H4 (cell line): ENCODE measurements around the genes SLC23A2, LRRN4 and PLCB4.

DNA sequence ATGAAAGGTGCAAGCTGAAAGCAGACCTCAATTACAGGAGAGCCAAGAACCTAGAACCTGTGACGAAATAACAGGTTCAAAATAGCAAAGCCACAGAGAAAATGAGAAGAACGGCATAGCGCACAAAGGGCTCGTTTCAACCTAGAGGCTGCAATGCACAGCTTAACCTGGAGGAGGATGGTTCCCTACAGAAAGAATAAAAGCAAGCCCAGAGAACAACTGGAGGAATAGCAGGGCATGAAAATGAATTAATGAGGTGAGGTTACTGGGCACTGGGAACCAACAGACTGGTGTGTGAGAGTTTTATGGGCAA is 3.0 kb downstream of the SLC23A2 start:
- RAMPAGE, long total RNA: no peak

GRCh38 chr20:5001173-5002022 is at the start of gene SLC23A2:
Gene SLC23A2 (minus strand): TSS chr20:5001510.
- RAMPAGE, long total RNA: no peak

DNA sequence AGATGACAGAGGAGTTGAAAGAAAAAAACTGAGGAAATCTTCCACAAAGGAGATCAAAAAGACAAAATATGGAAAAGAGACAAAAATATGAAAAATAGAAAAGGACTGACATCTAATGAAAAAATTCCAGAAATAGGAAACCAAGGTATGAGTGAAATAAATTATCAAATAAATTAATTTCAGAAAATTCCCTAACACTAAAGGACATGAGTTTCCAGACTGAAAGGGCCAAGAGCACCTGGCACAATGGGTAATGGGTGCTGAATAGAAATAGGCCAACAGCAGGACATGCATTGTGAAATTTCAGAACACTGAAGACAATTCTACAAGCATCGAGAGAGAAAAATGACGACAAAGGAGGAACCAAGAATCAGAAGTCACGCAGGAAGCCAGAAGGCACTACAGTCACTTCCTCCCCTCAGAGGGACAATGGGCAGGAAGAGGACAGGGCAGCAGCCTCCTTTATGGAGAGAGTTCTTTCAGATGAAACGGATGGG is 22.8 kb downstream of the TMEM230 start:
- RAMPAGE, long total RNA: no peak

DNA sequence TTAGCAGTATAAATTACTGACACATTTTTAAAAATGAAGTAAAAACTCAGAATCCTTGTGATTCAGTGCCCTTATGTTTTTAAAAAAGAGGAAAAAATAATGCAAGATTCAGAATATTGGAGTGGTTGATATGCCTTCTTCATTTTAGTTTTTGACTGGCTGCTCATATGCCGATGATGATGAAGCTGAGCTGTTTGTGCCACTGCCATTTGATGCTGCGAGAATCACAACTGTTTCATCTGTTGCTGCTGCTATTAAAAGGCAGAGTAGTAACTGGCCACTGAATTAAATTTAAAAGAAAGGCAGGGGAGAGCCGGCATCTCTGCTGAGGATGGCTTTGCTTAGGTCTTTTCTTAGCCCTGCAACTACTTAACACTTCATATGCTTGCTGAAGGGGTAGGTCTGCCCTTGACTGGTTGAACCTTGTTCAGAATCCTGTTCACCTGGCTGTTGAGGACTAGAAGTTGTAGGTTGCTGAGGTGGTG is 33.1 kb downstream of the CDS2 start:
- RAMPAGE, long total RNA: no peak

DNA sequence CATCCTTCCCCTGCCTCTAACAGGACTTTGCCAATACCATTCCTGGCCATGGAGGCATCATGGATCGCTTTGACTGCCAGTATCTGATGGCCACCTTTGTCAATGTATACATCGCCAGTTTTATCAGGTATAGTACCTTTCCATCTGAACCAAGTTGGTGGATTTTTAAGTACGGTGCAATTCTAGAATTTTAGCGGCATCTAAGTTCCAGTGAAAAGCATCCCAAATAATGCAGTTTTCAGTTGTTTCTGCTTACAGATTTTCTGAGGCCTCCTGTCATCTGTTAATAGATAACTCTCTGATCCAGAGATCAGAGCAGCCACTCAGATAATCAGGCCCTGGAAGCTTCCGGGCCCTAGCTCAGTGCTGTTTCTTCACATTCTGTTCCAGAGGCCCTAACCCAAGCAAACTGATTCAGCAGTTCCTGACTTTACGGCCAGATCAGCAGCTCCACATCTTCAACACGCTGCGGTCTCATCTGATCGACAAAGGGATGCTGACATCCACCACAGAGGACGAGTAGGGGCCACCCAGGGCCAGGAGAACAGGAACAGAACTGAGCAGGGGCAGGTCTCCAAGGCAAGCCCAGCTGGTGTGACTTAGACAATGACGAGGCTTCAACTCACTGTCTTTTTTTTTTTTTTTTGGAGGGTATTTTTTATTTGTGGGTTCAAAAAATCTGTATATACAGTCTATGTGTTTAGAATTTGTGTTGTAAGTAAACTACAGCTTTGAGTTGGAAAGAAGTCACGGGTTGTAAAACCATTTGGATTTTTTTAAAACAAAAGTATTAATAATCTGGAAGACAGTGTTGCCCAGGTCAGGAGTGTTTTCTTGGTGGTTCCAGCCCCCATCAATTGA is 63.1 kb downstream of the CDS2 start:
- RAMPAGE, long total RNA: no peak

GRCh38 chr20:5584486-5585122 is 26.2 kb downstream of the GPCPD1 start:
- RAMPAGE, long total RNA: no peak

- RAMPAGE, long total RNA: no peak
Observed at GRCh38 chr20:5651401-5651916, 40.7 kb upstream of the GPCPD1 start.

- RAMPAGE, long total RNA: no peak
Observed at GRCh38 chr20:5848413-5848612, 63.0 kb upstream of the CHGB start.

- RAMPAGE, long total RNA: no peak
Observed at GRCh38 chr20:5848614-5849059, 62.7 kb upstream of the CHGB start.

DNA sequence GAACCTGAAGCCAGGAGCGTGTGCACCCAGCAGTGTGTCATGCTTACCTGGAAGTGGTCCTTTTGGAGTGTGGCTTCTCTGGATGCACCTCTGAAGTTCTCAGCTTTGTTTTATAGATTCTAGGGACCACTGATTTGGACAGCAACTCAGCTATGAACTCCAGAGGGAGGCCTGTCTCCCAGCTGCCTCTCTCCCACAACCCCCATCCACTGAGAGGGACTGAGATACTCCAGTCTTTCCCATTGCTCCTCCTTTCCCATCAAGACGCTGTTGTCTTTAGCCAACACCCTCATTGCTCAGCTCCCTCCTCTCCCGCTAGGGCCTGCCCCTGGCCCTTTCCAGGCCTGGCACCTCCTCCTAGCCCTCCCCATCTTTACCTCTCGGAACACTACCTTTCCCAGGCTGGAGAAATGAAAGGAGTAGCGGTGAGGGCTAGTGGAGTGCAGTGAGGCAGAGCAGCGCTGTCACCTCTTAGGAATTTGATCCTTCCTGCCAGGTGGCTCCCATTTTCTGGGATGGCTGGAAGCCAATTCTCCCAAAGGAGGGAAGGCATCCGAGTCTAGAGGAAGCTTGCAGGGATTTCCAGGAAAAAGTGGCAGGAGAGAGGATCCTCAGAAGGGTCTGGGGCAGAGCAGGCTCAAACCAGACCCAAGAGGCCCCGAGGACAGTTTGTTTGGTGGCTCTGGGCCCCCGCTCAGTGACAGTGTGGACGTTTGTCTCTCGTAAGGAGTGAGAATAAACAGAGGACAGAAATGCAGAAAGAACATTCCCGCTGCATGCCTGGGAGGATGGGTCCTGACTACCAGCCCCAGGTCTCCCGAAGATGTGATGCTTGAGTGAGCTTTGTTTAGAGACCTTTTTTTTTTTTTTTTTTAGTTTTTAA is at the start of gene LRRN4:
Gene LRRN4, minus strand, starts transcription at position 278 of the 883 bp plus-strand sequence.
- RAMPAGE, long total RNA: no peak

GRCh38 chr20:6533645-6534613 is 233.6 kb upstream of the BMP2 start:
- RAMPAGE, long total RNA: no peak

DNA sequence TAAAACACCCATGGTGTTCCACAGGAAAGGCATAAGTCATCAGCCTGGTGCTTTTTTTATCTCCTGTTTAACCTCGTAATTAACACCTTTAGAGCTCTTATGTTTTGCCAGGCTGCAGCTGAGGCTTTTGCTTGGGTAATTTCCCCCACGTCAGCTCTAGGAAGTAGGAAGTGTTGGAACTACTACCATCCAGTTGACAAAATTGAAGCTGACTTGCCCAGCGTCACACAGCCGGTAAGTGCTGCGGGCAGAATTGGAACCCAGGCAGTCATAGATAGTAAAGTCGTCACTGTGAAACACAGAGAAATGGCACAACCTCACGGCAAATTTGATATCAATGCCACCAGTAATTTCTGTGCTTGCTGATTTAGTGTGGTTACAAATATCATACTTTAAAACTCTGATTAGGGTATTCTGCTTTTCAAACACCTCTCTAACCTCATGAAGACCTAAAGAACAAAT is 86.6 kb upstream of the BMP2 start:
- RAMPAGE, long total RNA: no peak

- RAMPAGE, long total RNA: no peak
Observed at GRCh38 chr20:8151241-8151891, 19.3 kb downstream of the PLCB1 start.

DNA sequence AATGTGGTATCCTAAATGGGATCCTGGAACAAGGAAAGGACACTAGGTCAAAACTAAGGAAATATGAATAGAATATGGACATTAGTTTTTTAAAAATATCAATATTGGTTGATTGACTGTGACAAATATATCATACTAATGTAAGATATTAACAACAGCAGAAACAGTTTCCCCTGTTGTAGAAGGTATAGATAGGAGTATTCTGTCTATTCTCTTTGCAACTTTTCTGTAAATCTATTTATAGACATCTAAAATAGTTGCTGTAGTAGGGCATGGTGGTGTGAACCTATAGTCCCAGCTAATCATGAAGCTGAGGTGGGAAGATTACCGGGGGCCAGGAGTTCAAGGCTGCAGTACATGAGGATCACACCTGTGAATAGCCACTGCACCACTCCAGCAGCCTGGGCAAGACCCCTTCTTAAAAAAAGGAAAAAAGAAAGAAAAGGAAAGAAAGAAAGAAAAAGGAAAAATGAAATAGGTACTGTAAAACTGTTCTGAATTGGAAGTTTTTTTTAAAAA is 276.0 kb downstream of the PLCB1 start:
- RAMPAGE, long total RNA: no peak

DNA sequence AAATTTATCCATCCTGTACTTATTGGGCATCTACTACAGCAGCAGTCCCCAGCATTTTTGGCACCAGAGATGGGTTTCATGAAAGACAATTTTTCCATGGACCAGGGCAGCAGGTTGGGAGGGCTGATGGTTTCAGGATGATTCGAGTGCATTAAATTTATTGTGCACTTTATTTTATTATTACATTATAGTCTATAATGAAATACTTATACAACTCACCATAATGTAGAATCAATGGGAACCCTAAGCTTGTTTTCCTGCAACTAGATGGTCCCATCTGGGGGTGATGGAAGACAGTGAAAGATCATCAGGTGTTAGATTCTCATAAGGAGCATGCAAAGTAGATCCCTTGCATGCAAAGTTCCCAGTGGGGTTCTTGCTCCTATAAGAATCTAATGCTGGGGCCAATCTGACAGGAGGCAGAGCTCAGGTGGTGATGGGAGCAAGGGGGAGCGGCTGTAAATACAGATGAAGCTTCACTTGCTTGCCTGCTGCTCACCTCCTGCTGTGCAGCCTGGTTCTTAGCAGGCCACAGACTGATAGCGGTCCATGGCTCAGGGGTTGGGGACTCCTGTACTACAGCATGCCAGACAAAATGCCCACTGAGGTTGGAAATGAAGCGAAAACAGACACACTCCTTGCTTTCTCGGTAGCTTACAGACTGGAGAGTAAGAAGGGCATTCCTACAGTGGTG is 386.7 kb downstream of the PLCB1 start:
- RAMPAGE, long total RNA: no peak

DNA sequence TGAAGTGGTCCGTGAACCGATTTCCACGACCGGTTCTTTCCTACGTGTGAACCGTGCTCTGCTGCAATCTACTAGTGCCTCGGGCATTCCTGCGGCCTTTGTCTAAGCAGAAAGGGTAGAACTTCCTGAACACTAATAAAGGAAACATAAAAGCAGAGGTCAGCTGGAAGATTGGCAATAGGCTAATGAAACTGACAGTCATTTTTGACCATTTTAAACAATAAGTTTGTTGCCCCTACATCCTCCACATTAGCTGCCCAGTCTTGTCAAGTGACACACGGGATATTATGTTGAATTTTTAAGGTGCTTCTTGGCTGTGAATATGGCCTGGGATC is 410.1 kb downstream of the PLCB1 start:
- RAMPAGE, long total RNA: no peak

- RAMPAGE, long total RNA: no peak
Observed at GRCh38 chr20:8583355-8584063, 451.4 kb downstream of the PLCB1 start.

GRCh38 chr20:8667737-8668158 is 401.1 kb upstream of the PLCB4 start:
- RAMPAGE, long total RNA: no peak

- RAMPAGE, long total RNA: no peak
Observed at GRCh38 chr20:8854556-8855033, 214.3 kb upstream of the PLCB4 start.

DNA sequence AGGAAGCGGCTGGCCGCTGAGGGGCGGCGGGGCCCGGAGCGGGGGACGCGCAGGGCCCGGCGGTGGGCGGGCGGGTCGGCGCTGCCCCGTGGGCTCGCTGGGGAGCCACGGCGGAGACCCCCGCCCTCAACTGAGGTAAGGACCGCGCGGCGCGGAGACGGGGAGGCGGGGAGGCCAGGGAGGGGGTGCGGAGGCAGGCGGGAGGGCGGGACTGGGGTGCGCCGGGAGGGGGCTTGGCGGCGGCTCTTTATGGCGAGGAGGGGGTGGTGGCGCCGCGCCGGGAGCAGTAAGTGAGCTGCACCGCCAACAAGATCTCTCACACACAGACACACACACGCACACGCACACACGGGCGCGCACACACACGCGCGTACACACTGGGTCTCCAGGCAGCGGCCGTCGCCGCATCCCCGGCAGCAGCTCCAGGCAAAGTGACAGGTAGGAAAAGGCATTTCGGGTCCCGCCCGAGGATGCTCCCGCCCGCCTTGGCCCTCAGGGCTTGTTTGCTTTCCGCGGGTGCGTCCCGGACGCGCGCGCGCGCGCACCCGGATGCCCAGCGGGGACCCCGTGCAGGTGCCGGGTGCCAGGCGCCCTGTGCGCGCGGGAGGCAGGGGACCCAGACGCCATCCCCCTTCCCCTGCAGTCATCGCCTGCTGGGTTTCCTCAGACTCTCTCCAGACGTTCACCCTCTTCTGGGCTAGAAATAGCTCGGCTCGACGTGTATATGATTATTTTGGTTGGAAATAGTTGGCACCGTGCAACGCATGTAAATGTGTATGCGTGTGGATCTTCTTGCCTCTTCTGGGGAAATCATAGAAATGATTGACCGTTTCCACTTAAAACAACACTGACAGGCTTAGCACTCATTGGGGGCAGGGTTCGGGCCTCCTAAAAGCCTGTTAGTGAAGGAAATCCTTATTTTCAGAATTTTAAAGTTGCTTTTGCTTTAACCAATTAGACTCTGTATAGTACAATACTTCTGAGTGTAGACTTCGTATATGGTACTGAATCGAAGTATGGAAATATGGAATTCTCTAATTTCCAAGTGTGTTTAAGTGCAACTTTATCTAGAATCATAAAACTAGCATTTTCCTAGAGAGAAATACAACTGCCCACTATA is at the start of gene PLCB4:
Gene PLCB4, plus strand, starts transcription at position 319 of the 1,120 bp plus-strand sequence.
- RAMPAGE, long total RNA: start-site peak on the plus strand centred at position 293 of the sequence, 54 bp wide, 8 reads